ENCODE measurements around the gene MPPED1.

GRCh38 chr22:42683174-42683960 lies 34.2 kb upstream of the CYB5R3 start:
- PRO-cap, 6 experiments: peak in 3 of 6 experiments; most common plus-strand start chr22:42683842 (in 2); most common minus-strand start chr22:42683382 (in 1)
- RAMPAGE, long total RNA, 2 experiments: no peak in any of the 2 experiments
- RRBS: no CpG with 5 or more reads among the region's 12 CpGs

DNA sequence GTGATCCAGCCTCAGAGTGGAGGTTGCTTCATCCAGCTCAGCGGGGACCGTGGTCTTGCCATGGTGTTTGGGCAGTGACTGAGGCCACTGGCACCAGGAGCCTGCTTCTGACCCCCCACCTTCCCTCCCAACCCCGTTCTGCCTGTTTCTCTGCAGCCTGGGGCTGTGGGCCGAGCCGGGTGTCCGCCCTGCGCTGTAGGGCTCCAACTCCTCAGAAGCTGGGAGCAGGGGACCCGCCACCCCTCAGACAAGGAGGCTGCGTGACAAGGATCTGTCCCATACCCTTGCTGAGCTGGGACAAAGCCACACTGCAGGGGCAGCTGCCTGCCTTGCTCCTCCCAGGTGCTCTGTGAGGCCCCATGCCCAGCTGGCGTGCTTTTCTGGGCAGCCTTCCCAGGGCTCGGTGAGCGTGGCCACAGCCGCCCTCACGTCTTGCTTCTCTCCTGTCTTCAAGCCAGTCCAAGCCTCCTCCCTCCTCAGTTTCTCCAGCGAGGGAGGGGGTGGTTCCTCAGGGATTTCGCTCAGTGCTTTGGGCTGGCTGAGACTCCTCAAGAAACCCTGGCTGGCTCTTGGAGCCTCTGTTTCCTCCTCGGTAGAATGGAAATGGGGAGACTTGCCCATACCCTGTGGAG lies 11.8 kb upstream of the ARFGAP3 start:
- PRO-cap, 6 experiments: no peak in any of the 6 experiments
- RAMPAGE, long total RNA, 2 experiments: no peak in any of the 2 experiments
- RRBS: no CpG with 5 or more reads among the region's 17 CpGs

GRCh38 chr22:42903445-42904246 lies 46.6 kb upstream of the ARFGAP3 start:
- PRO-cap, 6 experiments: no peak in any of the 6 experiments
- RAMPAGE, long total RNA, 2 experiments: no peak in any of the 2 experiments
- RRBS: no CpG with 5 or more reads among the region's 16 CpGs

- PRO-cap, 6 experiments: peak in 1 of 6 experiments; most common plus-strand start chr22:42947506 (in 1); most common minus-strand start chr22:42947284 (in 1)
- RAMPAGE, long total RNA, 2 experiments: no peak in any of the 2 experiments
- RRBS: no CpG with 5 or more reads among the region's 17 CpGs
These were observed 67.9 kb downstream of the PACSIN2 start for GRCh38 chr22:42946834-42947610.

DNA sequence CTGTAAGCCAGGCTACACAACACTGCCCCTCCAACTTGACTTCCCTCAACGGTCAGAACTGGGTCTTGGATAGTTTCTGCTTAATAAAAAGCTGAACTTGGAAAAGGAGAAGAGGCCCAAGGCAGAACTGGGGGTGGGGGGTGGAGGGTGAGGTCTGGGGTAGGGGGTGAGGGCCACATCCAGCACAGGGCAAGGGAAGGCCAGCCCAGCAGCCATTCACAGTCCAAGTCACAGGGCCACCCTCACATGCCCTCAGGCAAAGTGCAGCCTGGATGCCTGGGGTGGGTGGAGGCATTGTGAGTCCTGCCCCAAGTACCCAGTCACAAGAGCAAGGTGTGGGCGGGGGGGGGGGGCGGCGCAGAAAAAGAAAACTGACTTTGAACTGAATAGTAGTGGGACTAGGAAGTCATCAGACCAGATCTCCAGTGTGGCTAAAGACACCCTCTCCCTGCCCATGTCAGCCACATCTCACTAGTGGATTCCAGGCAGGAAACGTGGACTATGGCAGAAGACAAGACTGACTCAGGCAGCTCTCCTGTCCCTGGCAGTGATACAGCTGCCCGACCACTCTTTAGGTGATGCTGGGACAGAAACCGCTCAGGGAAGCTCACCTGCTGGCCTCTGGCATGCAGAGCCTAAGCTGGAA lies 52.4 kb downstream of the PACSIN2 start:
- PRO-cap, 6 experiments: no peak in any of the 6 experiments
- RAMPAGE, long total RNA, 2 experiments: no peak in any of the 2 experiments
- RRBS: no CpG with 5 or more reads among the region's 7 CpGs

DNA sequence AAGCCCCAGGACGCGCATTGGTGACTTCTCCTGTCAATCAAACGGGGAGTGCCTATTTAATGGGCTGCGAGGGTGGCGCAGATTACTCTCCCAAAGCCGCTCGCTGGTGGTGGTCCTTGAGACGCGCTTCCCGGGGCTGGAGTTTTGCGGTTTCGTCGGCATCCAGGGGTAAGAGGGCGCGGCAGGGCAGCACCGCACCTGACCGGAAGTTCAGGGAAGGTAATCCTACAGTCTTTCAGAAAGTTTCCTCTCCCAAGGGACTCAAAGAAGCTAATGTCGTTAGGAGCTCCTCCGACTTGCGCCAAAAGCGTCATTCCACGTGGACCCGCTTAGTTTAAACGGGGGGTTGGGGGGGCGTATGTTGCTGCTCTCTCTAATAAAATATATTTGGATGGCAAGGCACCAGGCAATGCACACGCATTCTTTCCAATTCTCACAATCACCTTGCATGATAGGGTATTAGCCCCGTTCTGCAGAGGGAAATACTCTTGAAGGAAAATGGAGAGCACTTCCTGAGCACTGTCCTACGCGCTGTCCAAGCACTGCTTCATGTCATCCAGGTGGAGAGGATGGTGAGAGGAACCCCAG lies 445 bp upstream of the PACSIN2 start:
- PRO-cap, 6 experiments: peak in 6 of 6 experiments; most common plus-strand start position 85 of the sequence (in 6)
- RAMPAGE, long total RNA, 2 experiments: no peak in any of the 2 experiments
- RRBS: under 1% methylated on average over 8 of the region's 29 CpGs

- PRO-cap, 6 experiments: no peak in any of the 6 experiments
- RAMPAGE, long total RNA, 2 experiments: no peak in any of the 2 experiments
- RRBS: no CpG with 5 or more reads among the region's 9 CpGs
These were observed 3.6 kb upstream of the PACSIN2 start for GRCh38 chr22:43018404-43019124.

DNA sequence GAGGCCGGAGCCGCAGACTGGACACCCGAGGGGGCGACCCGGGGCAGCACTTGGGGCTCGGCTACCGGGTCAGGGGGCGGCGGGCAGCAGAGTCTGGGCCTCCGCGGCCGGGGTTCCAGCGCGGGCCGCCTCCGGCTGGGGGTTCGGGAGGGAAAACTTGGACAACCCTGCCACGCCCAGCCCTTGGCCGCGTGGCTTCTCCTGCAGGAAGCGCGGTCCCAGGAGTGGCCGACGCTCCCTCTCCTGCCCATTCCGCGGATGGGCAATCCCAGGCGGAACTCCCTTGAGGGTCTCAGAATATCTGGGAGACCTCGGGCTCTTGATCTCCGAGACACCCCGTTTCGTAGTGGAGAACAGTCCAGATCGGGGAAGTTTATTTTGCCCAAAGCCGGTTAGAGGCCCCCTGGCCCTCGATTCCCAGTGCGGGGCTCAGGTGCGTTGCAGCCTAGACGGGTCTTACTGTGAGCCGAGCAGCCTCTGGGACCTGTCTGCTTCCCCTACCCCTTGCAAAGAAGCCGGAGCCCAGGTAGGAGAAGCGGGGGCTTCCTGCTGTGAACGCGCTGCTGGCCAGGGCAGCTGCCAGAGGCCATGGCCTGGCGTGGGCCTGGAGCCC lies 442 bp downstream of the TSPO start:
- PRO-cap, 6 experiments: no peak in any of the 6 experiments
- RAMPAGE, long total RNA, 2 experiments: no peak in any of the 2 experiments
- RRBS: 2% methylated on average over 6 of the region's 43 CpGs

- PRO-cap, 6 experiments: no peak in any of the 6 experiments
- RAMPAGE, long total RNA, 2 experiments: no peak in any of the 2 experiments
- RRBS: no CpG with 5 or more reads among the region's 17 CpGs
These were observed 27.0 kb upstream of the TTLL12 start for GRCh38 chr22:43213855-43214336.

- PRO-cap, 6 experiments: no peak in any of the 6 experiments
- RAMPAGE, long total RNA, 2 experiments: no peak in any of the 2 experiments
- RRBS: 45% methylated on average over 2 of the region's 8 CpGs
These were observed 73.4 kb upstream of the TTLL12 start for GRCh38 chr22:43260364-43260775.

GRCh38 chr22:43411505-43412556 lies at the start of gene MPPED1:
TSS of gene MPPED1 (plus strand) at chr22:43412014.
- PRO-cap, 6 experiments: no peak in any of the 6 experiments
- RAMPAGE, long total RNA, 2 experiments: no peak in any of the 2 experiments
- RRBS: 2% methylated on average over 67 of the region's 149 CpGs

- PRO-cap, 6 experiments: peak in 1 of 6 experiments; most common plus-strand start chr22:43684614 (in 1)
- RAMPAGE, long total RNA, 2 experiments: no peak in any of the 2 experiments
- RRBS: no CpG with 5 or more reads among the region's 8 CpGs
These were observed 127.7 kb downstream of the EFCAB6 start for GRCh38 chr22:43684359-43684816.

DNA sequence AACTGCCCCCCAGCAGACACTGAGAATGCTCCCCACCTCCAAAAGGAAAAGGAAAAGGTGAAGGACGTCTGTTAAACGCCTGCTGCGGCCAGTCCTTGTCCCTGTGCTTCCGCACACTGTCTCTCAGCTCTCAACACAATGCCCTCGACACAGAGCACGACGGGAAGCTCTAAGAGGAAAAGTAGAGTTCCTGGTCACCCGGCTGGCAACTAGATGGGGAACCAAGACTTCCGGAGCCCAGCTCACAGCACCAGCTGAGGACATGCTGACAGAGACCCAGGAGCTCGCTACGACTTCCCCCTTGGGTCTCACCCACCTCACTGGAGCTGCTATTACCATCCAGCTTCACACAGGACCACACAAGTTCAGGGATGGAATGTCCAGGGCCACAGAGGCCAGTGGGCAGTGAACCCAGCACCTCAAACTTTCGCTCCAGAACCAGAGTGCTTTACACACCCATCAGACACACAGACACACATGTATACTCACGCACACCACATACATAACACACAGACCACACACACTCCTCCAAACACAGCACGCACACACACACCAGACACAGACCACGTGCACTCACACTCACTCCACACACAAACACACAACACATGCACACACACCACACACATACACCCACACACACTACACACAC lies 9.6 kb downstream of the SULT4A1 start:
- PRO-cap, 6 experiments: peak in 2 of 6 experiments; most common minus-strand start position 118 of the sequence (in 2)
- RAMPAGE, long total RNA, 2 experiments: no peak in any of the 2 experiments
- RRBS: no CpG with 5 or more reads among the region's 15 CpGs

GRCh38 chr22:43925140-43926028 lies 1.8 kb downstream of the PNPLA3 start:
- PRO-cap, 6 experiments: no peak in any of the 6 experiments
- RAMPAGE, long total RNA, 2 experiments: no peak in any of the 2 experiments
- RRBS: no CpG with 5 or more reads among the region's 9 CpGs

DNA sequence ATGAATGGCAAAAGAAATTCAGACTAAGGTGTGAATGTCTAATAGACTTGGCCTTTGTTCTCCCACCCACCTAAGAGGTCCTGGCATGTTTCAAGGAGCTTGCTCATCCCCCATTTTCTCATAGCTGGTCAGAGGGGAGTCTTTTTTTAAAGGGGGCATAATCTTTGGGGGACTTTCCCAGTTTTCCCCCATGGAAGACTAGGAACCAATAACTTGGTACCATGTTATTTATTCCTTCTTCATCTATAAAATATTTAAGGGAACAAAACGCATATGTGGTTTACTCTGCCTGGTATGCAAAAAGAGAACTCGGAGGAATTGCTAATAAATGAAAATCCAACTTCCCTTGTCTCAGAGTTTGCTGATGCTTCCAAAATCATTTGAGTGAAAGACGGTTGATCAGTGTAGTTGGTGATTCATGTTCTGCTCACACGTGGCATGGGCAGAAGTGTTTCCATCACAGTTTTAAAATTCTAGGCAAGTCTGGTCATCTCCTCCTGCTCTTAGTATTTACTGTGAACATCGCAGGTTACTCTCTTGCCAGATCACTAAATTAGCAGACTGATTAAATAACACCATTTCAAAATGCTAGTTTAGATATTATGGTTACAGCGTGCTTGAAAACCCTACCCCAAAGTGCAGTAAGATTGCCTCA lies 12.0 kb upstream of the PARVB start:
- PRO-cap, 6 experiments: no peak in any of the 6 experiments
- RAMPAGE, long total RNA, 2 experiments: no peak in any of the 2 experiments
- RRBS: no CpG with 5 or more reads among the region's 6 CpGs

GRCh38 chr22:44026538-44027772 lies 2.9 kb downstream of the PARVB start:
- PRO-cap, 6 experiments: peak in 6 of 6 experiments; most common plus-strand start chr22:44027161 (in 4); most common minus-strand start chr22:44026750 (in 6)
- RAMPAGE, long total RNA, 2 experiments: no peak in any of the 2 experiments
- RRBS: no CpG with 5 or more reads among the region's 40 CpGs

- PRO-cap, 6 experiments: peak in 2 of 6 experiments; most common plus-strand start chr22:44211759 (in 1)
- RAMPAGE, long total RNA, 2 experiments: no peak in any of the 2 experiments
- RRBS: no CpG with 5 or more reads among the region's 7 CpGs
These were observed 30.9 kb downstream of the PARVG start for GRCh38 chr22:44211599-44211972.

DNA sequence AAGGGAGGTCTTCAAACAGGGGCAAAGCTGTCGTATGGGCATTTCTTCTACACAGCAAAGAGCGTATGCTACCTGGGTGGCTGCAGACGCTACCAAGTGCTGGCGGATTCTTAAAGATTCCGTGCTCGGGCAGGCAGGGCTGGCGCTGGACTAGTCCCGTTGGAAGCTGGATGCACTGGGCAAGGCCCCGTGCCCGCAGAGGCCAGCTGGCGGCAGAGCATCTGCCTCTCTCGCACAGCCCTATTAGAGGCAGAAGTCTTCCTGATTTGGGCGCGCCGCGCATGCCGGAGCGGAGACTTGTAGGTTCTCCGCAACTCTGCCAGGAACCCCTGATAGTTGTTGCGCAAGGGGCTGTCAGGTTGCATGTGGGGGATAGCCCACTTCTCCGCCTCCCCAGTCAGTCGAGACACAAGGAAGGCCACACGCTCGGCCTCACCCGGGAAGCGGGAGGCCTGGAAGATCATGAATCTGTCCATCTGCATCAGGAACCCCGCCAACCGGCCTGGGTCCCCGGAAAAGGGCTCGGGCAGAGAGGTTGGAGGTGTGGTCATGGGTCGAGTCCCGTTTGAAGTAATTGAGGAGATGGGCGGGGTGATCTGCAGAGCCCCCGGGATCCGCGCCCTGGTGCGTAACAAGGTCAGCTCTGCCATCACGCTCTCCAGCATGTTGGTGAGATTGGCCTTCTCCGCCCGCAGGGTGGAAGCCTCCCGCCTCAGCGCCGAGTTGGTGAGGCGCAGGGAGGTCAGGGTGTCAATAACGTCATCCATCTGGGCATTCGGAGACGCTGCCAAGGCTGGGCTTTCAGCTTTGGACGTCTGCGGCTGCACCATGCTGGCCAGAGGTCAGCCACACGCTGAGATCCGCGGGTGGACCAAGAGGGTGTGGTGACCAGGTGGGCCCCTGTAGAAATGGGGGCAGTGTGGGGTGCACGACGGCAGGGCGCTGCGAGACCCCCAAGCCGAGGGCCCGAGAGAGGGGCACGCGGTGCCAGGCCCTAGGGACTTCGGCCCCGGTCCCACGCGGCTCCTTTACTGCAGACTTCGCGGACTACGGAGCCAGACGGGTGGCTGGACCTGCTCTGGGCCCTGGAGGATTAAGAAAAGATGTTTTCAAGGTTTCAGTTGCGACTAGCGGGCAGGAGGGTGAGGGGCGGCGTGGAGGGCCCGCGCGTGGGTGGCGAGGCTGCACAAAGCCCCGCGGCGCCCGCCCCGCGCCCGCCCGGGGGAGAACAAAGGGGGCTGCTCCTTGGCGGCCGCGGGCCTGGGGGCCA lies 871 bp downstream of the RTL6 start:
- PRO-cap, 6 experiments: peak in 1 of 6 experiments; most common plus-strand start position 1,031 of the sequence (in 1)
- RAMPAGE, long total RNA, 2 experiments: no peak in any of the 2 experiments
- RRBS: 45% methylated on average over 12 of the region's 87 CpGs

DNA sequence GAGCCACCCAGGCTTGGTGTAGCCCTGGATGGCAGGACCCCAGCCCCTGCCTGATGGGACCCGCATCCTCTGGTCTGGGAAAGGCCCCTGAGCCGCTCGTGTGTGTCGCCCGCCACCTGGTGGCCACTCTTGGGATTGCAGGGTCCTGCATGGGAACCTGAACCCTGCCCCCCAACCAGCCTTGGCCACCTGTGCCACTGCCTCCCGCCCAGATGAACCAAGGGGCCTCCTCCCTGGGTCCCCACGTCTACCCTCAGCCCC lies 16.5 kb upstream of the ARHGAP8 start:
- PRO-cap, 6 experiments: no peak in any of the 6 experiments
- RAMPAGE, long total RNA, 2 experiments: no peak in any of the 2 experiments
- RRBS: no CpG with 5 or more reads among the region's 7 CpGs

GRCh38 chr22:44736254-44736616 lies 16.1 kb upstream of the ARHGAP8 start:
- PRO-cap, 6 experiments: no peak in any of the 6 experiments
- RAMPAGE, long total RNA, 2 experiments: no peak in any of the 2 experiments
- RRBS: no CpG with 5 or more reads among the region's 6 CpGs